Tongue (tissue), 2 donors: Measurements from ENCODE around the genes ASTE1 and CPNE4.

DNA sequence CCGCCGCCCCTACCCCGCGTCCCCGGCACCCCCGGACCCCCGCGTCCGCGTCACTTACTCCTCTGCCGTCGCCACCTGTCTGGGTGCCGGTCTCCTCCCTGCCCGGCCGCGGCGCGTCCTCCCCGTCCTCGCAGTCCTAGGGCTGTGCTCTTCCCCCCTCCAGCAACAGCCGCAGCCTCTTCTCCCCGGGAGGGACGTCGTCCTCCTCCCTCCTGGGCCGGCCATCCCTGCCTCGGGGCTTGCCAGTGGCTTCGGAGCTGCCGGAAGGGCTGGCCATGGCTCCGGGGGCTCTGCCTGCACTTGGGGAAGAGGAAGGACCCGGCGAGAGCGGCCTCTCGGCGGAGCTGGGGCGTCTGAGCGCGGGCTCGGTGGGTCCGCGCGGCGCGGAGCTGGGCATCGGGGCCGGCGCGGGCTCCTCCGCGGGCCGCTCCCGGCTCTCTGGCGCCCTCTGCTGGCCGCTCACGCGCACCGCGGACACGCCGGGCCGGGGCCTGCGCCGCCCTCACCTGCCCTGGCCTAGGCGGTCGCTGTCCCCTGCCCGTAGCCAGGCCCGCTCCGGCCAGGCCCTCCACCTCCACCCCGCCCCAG is 28.3 kb downstream of the TRH start:
- RAMPAGE, long total RNA: no peak

GRCh38 chr3:130110356-130111344 is 29.0 kb downstream of the ALG1L2 start:
- RAMPAGE, long total RNA: no peak

GRCh38 chr3:130179330-130180116 is 97.9 kb downstream of the ALG1L2 start:
- RAMPAGE, long total RNA: no peak

DNA sequence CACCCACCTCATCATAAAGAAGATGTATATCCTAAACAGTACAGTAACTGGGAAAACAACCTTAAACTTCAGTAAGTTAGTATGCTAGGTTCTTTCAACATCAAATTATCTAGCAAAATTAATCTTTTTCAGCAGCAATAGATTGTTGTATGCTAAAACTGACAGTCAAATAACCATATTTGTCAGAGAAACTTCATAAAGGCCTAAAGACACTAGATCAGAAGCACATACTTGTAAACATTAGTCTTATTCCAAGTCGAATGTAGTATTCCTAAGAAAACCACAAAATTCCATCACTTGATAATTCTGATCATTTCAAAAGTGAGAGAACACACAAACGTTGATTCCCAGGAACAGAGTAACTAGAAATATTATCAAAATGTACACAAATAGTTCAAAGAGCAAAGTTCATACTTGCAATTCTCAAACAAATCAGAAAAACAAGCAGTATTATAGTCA is 13.6 kb downstream of the PIK3R4 start:
- RAMPAGE, long total RNA: no peak

DNA sequence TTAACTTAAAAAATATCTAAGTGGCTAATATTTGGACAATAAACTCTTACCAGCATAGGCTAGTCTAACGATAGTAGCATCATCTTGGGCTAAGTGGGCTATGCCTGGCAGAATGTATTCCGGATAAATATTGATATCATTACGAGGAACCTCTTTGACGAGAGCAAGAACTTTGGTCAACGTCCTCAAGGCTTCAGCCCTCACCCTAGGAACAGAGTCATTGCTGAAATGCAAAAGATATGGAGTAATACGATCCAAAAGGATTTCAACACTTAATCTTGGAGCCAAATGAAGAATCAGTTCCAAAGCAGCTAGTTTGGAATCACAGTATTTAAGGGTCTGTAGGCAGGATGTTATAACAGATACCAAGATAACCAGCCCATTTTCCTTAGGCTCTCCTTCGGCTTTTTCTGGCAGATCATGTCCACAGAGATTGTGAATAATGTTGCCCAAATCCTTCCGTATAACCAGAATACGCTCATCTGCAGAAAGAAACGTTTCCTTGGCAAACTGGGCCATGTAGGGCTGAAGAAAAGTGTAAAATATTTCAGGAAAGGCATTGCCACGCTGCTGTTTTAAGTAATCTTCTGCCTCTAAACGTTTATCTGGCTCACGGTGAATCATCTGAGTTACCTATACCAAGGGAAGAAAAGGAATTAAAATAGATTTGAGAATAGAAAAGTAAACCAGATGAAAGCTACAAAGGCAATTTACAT is 13.0 kb downstream of the PIK3R4 start:
- RAMPAGE, long total RNA: no peak

DNA sequence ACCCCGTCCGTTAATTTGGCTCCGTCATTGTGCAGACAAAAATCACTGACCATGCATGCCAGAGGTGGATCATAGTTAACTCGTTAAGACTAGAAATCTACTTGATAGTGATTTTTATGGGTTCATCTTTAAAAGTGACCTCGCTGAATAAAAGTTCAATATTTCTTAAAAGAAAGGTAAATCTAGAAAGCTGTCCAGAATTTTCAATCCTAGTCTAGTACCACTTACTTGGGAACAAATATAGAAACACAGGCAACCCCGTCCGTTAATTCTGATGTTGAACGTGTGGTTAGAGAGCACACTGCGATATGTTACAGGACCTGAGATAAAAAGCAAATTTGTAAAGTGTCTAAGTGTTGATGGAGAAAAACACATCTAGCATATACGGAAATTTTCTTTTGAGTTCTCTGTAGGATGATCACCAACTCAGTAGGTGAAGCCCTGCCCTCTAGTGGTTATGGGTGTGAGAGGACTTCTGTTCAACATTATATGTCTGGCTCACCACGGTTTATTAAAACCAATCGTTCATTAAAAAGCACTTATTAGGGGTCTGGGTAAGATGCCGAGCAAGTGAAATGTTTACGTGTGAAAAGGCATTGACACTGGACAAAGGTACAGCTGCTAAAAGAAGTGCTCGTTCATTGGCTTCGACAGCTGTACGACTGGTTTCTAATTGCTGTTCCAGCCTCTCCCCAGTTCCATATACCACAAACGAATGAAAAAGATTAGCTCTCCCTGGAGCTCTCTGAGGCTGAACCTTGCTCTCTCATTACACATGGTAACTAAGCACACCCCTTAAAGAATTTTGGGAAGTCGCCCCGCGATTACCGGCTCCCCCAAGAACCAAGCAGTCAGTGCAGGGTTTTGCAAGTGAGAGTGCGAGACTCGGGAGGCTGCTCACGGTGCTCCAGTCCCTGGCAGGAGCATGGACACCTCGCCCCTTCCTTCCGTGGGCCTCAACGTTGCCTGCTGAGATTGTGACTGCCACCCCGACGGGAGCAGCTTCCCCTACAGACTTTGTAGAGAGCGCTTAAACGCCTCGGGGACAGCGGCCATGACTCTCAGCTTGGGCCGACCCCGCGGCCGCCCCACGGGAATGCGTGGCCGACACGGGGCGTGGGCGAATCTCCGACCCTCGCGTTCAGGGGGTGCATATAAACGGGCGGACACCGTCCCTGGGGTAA is 864 bp upstream of the ATP2C1 start:
- RAMPAGE, long total RNA: no peak

DNA sequence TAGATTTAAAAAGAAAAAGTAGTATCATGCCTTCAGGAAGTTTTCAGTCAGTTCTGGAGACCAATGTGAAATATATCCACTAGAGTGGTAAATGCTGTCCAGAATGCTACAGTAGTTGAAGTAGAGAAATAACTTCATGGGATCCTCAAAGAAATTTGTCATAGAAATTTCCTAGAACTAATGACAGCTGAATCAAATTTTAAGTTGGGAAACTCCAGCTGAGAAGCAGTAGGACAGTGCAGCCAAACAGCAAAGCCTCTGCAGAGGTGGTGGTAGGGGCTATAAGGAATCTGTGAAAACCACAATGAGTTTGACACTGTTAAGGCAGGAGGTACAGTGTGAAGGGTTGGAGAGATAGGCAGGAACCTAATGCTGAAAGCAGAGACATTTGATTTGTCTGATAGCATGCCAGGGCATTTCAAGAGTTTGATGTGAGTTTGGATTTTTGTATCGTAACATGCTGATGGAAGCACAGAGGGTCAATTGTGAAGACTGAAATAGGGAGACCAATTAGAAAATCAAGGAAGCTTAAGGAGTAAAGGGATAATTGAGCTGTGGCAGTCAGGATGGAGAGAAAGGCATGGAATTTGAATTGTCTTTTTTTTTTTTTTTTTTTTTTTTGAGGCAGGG is 22.0 kb downstream of the ASTE1 start:
- RAMPAGE, long total RNA: no peak

DNA sequence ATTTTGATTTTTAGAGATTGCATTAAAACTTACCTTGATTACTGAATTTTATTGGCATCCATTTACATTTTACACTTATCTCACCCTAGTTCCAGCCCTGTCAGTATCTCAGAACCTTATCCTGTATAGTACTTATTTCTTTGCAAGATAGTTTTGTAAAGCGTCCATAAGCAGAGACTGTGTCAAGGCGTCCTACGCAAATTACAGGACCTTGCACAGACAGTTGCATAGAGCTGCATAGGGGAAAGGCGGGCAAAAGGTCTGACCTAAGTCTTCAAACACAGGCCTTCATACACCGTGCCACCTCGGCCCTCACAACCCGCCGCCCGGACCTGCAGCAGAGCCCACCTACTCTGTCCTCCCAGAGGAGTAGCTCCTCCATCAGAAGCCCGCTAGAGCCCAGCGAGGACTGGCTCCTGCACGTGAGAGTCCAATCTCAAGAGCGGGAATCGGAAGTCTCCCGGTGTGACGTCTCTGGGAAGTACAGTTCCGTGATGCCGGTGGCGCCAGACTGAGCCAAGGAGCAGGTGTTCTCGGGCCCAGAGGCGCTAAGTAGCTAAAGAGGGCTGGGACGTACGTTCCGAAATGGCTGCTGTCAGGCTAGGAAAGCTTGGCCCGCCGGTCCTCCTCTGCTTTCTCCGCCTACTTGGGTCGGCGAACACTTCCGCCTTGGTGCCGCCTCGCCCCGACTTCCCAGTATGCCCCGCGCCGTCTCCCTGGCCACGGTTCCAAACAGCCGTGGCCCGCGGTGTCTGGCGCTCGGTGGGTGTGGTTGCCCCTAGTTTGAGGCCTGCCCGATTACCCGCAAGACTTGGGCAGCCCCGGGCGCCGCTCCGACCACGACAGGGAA is at the start of gene ASTE1:
ASTE1 (minus strand) TSS at position 671 of the 850 bp plus-strand sequence.
- RAMPAGE, long total RNA: start-site peak on the minus strand centred at position 615 of the sequence, 59 bp wide, 35 and 35 reads in 2 replicates; start-site peak on the plus strand centred at position 747 of the sequence, 79 bp wide, 122 and 38 reads in 2 replicates

DNA sequence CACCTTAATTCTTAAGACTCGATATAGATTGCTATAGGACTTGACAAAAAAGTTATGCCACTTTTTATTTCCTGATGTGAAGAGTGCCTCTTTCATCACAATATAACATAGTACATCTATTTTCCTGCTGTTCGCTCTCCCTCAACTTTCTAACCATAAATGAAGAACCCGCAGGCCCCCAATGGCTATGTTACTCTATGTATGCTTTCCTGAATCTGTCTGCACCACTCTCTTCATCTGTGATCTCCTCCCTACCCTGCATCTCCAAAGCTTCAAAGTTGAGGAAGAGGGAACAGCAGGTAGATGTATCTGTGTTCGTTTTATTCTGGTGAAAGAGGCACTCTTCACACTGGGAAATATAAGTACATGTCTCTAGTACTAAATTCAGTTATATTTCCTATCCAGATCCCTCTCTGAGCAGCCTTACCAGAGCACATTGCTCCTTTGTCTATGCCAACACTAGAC is 9.8 kb downstream of the MRPL3 start:
- RAMPAGE, long total RNA: no peak

DNA sequence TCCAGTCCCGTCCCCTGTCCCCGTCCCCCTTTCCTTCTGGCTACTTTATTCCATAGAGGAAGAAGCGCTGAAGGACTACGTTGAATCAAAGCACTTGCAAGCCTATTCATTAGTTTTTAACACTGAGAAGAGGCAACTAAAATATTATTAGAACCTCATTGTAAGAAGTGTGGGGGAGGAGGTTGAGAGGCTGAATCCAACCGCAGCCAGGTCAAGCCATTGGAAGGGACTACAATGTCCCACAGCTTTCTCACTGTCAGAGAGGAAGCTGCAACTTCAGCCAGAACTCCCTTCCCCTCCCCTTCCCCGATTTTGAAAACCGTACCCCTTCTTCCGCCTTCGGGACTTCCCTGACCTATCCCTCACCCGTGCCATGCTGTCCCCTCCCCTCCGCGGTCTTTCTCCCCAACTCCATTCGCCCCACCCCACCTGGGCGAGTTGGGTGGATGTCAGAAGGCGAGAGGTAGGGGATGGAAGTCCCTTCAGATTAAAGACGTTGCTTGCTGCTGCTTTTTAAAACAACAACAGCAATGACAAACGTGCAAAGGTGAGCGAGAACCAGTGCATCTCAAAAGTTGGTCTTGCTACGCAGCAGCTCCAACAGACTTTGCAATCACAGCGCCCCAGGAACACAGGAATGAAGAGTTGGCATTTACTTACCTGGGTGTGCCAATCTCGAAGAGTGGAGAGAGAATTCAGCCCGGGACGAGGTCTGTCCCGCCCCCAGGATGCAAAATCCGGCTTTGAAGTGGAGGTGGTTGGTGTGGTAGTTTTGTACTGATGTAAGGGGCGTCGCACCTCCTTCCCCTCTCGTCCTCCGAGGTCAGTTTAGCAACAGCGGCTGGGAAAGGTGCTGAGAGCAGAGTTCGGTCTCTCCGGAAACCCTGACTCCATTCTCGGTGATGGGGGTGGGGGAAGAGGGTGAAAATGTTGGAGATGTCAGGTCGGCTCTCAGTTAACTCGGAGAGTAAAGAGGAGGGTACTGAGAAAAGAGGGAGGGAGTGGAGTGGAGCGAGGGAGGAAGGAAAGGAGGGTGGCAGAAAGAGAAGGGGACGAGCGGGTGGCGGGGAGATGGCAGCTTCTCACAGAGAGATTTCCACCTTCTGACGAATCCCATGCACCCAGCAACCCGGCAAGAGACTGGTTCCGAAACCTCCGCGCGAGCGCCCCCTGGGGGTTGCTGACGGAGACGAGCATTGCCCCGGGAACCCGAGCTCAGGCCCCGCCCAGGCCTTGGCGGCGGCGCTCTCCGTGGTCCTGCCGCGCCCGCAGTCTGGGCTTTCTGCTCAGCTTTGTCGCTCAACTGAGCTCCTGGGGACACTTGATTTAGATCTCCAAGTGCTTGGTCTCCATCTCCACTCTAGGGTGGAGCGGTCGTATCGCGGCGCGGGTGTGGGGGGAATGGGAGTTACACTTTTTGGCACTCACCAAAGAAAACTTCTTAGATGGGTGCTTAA is at the start of gene CPNE4:
CPNE4 (minus strand) TSS at position 1,108 of the 1,457 bp plus-strand sequence.
- RAMPAGE, long total RNA: no peak

DNA sequence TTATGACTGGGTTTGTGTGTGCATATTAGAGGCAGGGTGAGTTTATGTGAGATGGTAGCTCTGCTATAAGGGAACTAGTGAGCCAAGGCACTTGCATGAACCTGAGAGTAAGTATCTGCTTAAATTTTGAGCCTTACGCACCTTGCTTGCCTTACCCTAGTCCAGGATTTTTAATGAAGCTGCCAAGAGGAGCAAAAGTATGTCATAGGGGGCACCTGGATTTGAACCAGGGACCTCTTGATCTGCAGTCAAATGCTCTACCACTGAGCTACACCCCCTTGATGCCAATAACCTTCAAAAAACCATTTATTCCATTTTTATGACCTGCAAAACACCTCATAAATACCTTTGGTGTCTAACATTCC is 88.3 kb upstream of the ACP3 start:
- RAMPAGE, long total RNA: no peak

DNA sequence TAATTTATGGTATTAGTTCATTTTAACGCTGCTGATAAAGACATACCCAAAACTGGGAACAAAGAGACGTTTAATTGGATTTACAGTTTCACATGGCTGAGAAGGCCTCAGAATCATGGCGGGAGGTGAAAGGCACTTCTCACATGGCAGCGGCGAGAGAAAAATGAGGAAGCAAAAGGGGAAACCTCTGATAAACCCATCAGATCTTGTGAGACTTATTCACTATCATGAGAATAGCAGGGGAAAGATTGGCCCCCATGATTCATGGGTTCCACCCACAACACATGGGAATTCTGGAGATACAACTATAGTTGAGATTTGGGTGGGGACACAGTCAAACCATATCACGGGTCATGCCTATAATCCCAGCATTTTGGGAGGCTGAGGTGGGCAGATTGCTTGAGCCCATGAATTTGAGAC is 61.8 kb downstream of the TMEM108 start:
- RAMPAGE, long total RNA: no peak

DNA sequence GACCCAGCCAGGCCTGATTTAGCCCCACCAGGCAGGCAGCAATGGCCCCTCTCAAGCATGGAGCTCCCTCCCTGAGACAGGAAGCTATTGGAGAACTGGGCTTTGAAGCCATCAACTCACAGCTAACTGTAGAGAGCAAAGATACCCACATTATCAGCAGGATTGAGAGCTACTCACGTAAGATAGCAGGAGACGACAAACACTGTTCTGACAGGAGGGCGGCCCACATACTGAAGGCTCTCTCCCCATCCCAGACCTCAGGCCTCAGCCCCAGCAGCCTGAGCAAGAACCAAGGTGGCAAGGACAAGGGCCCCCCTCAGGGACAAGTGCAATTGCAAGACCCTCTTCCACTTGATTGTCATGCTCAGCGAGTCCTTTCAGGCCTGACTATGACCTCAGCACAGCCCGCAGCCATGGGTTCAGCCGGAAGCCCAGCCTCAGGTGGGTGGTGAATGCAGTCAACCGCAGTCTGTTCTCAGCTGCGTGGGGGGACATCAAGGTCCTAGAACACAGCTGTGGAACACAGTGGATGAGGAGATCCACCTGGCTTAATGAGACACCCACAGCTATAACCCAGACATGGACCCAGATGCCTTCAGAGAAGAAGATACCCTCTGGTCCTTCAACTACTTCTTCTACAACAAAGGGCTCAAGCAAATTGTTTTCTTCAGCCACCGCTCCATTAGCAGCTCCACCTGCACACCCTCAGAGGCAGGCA is 82.6 kb upstream of the CDV3 start:
- RAMPAGE, long total RNA: no peak

GRCh38 chr3:133512878-133513099 is 60.7 kb upstream of the CDV3 start:
- RAMPAGE, long total RNA: no peak

DNA sequence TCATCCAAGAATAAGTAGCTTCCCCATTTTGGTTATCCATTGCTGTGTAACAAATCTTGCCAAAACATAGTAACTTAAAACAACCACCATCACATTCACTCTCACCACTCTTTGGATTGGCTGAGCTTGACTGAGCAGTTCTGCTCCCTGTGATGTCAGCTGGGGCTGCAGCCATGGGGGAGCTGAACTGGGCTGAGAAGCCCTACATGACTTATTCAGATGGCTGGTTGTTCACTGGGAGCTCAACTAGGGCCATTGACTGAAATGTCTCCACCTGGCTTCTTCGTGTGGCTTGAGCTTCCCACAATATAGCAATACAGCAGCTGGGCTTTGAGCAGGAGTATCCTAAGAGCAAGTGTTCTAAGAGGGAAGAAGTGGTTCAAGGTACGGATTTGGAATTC is 36.8 kb upstream of the CDV3 start:
- RAMPAGE, long total RNA: no peak

GRCh38 chr3:133587579-133588663 is 14.4 kb downstream of the CDV3 start:
- RAMPAGE, long total RNA: no peak

DNA sequence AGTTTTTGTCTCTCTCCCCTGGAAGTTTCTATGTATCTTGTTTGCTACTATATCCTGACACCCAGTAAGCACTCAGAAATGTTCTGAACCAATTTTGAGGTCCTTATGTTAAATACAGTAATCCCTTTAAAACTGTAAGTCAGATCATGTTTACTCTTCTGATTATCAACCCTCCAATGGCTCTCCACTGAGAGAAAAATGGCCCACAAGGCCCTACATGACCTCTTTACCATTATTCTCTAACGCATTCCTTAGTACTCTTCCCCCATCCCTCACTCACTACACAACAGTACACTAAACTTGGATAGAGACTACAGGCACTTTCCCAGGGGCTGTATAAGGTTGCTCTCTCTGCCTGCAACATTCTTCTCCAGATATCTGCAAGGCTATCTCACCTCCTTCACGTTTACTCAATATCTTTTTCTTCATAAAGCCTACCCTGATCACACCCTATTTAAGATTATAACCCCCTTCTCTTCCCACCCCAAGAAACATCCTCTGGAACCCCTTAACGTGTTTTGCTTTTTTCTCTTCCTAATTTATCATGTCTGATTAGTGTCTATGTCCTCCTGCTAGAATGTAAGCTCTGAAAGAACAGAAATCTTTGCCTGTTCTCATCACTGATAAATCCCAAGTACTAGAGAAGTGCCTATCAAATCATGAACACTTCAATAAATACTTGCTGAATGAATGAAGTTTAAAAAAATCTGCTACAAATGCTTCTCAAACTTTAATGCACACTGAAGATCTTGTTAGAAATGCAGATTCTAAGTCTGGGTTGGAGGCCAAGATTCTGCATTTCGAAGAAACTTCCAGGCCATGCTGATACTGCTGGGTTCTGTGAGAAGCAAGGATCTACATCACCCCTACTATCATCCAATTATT is 1.7 kb downstream of the TOPBP1 start:
- RAMPAGE, long total RNA: no peak

DNA sequence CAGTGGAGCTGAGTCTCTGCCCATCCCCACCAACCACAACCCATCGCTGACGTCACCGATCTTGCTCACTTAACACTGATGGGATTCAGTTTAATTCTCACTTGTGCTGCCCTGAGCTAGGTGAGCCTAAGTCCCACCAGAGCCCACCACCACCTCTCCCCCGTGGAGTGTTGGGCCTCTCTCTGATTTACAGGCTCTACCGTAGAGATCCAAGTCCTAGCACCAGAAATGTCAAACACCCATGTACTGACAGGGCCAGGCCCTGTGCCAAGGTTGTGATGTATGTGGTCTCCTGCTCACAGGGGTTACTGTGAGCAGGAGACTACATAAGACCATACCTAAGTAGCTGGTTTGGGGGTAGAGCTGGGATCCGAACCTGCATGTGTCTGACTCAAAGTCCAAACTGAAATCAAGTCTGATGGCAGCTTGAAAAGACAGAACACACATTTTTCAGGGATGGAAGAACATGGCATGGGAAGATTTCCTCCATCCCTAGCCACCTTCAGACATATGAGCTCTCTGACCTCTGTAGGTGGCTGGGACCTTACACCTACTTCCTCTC is 61.5 kb upstream of the RAB6B start:
- RAMPAGE, long total RNA: no peak

GRCh38 chr3:134175474-134175855 is 75.2 kb downstream of the RYK start:
- RAMPAGE, long total RNA: no peak

- RAMPAGE, long total RNA: no peak
Measured at GRCh38 chr3:134200097-134200680, 50.5 kb downstream of the RYK start.